Panc1 (cell line): ENCODE measurements around a stretch of chr15.

- RRBS, 2 experiments: no CpG with 5 or more reads among the region's 25 CpGs
Measured at GRCh38 chr15:63157628-63157919, 297 bp upstream of the RPS27L start.

GRCh38 chr15:63308021-63308813, 30.8 kb downstream of the APH1B start:
- RRBS, 2 experiments: no CpG with 5 or more reads among the region's 5 CpGs

GRCh38 chr15:63389690-63390306, 8.2 kb upstream of the CA12 start:
- RRBS, 2 experiments: no CpG with 5 or more reads among the region's 4 CpGs

- RRBS, 2 experiments: 1 to 6% methylated on average over 14 to 17 of the region's 52 CpGs
Measured at GRCh38 chr15:63503663-63504432, 545 bp upstream of the USP3 start.

- RRBS, 2 experiments: no CpG with 5 or more reads among the region's 5 CpGs
Measured at GRCh38 chr15:63544128-63544963, 40.0 kb downstream of the USP3 start.

DNA sequence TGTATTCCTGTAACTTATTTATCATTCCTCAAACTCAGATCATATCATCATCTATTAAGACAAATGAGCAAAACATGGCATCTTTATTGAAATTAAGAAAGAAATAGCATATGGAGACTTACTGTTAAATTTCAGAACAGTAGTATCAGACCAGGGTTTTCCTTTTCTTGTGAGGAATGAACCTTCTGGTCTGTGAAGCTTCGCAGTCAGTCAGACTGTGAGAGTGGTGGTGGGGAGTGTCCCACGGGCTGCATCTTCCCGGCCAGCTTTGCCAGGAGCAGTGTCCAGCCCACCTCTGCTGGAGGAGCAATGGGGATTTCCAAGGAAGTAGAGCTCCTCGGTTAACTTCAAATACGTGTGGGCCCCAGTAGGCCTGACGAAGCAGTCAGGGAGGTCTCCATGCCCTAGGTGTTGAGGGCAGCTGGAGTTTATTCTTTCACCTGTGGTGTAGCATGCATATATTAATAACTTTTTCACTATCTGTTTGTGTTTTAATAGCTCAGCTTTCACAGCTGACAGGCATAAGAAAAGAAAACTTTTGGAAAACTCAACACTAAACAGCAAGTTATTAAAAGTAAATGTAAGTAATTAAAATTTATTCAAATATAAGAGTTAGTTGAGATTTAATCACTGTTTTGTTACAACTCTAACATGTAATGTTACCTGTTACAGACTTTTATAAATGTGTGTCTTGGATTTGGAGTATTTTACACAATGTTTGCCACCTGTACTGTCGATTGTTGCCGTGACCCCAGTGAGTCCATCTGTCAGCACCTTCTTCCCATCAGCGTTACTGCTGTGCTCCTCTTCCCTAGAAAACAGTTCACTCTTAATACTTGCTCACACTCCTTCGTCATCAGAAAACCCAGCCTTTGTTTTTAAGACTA, 40.8 kb upstream of the FBXL22 start:
- RRBS, 2 experiments: no CpG with 5 or more reads among the region's 10 CpGs

DNA sequence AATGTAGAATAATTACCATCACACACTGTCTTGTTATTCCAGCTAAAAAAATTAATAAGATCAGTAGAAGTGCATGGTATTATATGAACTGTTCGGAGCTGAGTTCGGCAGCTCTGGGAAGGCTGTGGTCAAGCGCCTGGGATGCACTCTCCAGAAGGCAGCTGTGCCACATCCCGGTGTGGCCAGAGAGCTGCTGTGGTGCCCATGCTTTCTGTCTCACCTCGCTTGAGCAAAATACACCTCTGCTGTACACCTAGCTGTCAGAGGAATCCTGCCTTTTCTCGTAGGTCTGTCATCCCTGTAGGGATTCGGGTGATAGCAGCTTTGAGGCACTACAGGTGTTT, 33.9 kb upstream of the FBXL22 start:
- RRBS, 2 experiments: no CpG with 5 or more reads among the region's 7 CpGs

DNA sequence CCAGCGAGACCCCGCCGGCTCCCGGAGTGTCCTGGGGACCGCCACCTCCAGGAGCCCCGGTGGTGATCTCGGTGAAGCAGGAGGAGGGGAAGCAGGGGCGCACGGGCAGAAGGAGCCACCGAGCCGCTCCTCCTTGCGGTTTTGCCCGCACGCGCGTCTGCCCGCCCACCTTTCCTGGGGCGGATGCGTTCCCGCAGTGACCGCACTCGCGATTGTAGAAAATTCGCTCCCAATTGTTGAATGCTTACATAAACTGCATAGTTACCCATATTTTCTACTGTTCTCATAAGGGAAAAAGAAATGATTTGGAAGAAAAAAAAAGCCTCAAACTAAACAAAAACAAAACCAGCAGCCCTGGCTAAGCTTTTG, 4.3 kb downstream of the FBXL22 start:
- RRBS, 2 experiments: 8% methylated on average over 2 of the region's 24 CpGs; no CpG with 5 or more reads in 1 of the 2 experiments

- RRBS, 2 experiments: no CpG with 5 or more reads among the region's 1 CpG
Measured at GRCh38 chr15:63774058-63774481, 59.7 kb downstream of the HERC1 start.

DNA sequence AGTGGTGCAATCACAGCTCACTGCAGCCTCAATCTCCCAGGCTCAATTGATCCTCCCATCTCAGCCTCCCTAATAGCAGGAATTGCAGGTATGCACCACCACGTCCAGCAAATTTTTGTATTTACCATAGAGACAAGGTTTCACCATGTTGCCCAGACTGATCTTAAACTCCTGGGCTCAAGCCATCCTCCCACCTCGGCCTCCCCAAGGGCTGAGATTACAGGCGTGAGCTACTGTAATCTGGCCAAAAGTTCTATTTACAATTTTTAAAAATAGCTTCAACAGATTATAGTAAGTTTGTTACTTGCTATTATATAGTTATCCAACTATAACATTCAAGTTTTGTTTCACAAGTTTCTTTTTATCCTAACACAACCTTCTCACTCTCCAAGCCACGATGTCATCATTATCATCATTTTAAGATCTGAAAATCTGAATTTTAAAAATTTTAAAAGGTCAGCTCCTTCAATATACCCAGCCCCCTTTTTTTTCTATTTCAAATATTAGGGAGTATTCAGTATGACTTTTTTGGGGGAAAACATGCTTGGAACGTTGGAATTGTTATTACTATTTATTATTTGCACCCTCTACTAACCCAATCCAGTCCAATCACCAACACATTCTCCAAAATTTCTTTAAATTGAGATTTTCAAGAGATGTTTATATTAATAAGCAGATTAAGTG, 2.4 kb downstream of the HERC1 start:
- RRBS, 2 experiments: no CpG with 5 or more reads among the region's 5 CpGs

DNA sequence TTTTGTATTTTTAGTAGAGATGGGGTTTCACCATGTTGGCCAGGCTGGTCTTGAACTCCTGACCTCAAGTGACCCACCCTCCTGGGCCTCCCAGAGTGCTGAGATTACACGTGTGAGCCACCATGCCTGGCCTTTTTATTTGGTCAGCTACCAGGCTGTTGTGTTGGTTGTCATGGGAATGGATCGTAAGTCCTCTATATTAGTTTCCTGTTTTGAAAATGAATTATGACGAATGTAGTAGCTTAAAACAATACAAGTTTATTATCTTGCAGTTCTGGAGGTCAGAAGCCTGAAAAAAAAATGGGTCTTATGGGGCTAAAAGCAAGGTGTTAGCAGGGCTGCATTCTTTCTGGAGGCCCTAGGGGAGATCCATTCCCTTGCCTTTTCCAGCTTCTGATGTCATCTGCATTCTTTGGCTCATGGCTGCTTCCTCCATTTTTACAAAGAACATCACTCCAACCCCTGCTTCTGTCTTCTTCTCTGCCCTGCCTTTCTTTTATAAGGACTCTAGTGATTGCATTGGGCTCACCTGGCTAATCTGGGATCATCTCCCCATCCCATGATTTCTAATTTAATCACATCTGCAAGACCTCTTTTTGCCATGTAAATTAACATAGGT, 25.2 kb upstream of the HERC1 start:
- RRBS, 2 experiments: no CpG with 5 or more reads among the region's 3 CpGs

DNA sequence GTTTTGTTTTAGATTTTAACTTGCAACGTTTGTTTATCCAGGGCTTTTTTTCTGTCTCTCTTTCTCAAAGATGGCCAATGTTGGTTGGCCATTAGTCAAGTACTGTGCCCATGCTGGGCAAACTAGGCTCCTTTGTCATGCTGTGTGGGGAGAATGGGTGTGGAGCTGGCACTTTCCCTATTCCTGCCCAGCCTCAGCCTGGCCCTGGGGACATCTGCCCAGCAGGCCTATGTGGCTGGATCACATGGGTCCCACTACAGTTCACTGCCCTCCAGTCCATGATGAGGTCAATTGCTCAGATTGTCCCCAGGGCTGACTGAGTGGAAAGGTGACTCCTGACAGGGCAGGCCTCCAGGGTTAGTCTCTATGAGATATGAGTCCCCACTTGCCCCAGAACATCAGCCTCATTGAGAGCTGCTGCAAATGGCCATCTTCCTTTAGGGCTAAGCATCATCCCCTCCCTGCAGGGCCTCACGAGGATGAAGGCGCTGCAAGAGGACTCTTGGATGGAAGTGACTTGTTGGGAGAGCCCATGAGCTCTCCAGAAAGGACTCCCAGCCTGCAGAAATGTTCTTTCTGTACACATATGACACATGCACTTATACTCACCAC, 54.5 kb upstream of the HERC1 start:
- RRBS, 2 experiments: no CpG with 5 or more reads among the region's 3 CpGs

DNA sequence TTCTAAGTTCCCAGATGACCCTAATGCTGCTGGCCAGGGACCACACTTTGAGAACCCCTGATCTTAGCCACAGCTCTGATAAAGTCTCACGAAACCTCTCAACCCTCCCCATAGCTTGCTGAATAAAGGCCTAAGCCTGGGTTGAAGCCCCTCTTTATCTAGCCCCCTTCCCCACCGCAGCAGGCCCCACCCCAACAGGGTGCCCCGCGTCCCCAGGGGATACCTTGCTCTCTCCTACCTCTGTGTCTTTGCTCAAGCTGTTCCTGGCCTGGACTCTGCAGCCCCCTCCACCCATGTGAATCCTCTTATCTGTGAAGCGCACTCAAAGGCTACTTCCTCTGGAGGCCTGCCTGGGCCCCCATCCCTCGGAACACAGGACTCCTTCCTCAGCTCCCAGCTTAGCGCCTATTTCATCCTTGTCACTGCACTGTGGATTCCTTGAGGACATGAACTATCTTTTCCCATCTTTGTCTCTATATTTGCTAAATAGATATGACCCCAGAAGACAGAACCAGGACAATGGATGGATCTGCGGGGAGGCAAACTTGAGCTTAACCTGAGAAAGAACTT, 61.4 kb upstream of the HERC1 start:
- RRBS, 2 experiments: no CpG with 5 or more reads among the region's 8 CpGs

DNA sequence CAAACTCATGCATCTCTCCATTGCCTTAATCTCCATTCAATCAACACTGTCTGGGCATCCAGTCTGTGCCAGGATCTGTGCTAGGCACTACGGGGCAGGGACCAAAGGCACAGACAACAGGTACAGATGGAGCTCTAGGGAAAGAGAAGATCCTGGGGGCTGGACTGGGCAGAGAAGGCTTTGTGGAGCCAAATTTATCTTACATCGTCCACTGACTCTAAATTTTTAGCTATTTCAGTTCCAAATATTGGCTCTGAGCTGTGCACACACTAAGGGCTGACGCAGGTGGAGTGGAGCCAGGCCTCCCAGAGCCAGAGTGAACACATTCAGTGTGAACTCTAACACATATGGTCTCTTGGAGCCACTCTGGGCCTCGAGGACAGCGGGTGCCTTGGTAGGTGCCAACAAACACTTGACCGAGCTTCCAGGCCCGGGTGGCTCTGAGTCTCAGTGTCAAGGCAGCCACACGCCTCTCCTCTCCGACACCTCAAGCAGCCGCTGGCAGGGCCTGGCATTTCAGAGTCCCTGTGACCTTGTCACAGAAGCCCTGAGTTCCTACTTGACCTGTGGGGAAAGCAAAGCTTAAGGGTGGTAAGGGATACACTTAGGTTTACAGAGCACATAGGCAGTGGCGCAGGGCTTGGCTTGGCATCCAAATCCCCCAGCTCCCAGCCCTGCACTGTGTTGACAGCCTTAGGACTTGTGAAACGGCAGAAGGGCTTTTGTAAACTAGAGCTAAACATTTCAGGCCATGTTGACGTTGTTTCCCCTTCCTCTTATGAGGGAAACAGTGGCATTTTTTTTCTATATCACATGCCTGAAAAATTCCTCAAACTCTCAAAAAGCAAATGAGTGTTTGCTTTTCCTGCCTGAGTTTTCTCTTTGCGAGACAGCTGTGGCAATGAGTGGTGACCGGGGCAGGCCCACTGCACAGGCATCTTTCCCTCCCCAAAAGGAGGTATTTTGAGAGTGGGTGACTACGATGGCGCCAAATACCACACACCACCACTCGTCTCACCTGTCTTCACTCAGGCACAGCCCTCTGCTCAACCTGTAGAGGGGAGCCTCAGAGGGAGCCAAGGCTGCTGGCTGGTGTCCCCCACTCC, 60.9 kb downstream of the DAPK2 start:
- RRBS, 2 experiments: no CpG with 5 or more reads among the region's 18 CpGs

DNA sequence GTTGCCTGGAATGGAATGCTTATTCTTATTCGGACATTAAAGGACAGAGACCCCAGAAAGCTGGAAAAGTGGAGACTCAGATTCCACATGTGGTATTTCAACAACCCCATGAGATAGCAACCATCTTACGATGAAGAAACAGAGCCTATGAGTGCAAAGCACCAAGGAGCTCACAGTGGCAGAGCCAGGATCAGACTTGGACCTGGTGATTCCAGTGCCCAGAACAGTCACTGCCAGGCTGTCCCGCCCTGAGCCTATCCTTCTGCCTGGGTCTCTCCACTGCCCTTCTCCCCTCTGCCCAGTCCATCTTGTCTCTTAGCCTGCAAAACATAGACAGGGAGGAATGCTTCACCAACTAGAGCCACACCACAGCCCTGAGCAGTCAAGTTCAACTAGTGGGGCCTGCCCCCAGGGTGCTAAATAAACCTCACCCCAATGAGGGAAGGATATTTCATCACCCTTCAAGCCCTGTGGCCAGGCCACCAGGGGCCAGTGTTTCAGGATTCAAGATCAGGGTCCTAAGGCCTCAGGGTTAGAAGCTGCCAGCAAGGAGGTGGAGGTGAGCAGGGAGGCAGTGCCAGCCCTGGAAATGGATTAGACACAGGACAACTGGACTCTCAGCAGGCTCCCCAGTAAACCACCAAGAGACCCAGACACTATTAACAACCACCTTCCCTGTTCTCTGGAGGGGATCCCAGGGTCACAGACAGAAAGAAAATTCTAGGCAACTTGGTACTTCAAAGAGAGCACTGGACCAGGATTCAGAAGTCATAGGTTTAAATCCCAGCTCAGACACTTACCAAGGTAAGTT, 21.7 kb downstream of the DAPK2 start:
- RRBS, 2 experiments: no CpG with 5 or more reads among the region's 3 CpGs

GRCh38 chr15:64046946-64047394, 685 bp upstream of the DAPK2 start:
- RRBS, 2 experiments: no CpG with 5 or more reads among the region's 9 CpGs

DNA sequence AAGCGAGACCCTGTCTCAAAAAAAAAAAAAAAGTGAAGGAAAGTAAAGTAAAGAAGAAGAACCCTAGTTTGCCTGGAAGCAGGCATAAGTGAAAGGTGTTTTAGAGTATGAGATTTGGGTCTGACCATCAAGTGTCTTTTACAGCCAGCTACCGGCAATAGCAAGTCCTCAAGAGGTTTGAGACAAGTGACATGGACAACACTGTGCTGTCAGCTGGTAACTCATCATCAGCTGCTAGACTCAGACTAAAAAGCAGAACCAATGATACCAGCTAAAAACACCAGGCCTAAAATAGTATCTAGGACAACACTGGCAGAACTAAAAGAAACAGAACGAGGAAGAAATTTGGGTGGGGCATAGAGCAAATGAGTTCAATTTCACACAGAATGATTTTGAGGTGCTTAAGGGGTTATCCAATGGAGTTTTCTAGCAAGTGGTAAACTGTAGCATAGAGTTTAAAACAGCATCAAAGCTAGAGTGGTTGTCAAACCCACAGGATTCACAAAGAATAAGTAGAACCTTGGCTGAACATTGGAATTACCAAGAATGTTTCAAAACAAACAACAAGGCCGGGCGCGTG, 4.1 kb downstream of the CIAO2A start:
- RRBS, 2 experiments: no CpG with 5 or more reads among the region's 6 CpGs

DNA sequence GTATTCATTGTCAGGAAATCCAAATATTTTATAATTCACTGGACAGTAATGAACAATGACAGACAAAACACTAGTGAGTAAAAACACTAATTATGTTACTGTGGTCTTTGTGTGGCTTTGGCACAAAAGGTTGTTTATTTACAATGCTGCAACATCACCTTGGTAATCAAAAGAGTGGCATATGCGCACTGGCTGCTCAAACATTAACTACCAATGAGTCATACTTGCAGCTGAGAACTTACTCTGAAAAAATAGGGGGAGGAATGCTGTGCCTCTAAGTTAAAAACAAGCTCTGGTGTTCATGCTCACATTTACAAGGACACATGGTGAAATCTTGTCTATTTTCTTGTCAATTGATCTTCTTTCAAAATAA, 85.1 kb upstream of the PPIB start:
- RRBS, 2 experiments: no CpG with 5 or more reads among the region's 1 CpG

- RRBS, 2 experiments: no CpG with 5 or more reads among the region's 14 CpGs
Measured at GRCh38 chr15:64326429-64326813, 29.6 kb downstream of the CSNK1G1 start.

- RRBS, 2 experiments: no CpG with 5 or more reads among the region's 15 CpGs
Measured at GRCh38 chr15:64461097-64461787, 864 bp downstream of the ZNF609 start.